Placental epithelial cell (primary cell): ENCODE measurements around a stretch of chr15.

DNA sequence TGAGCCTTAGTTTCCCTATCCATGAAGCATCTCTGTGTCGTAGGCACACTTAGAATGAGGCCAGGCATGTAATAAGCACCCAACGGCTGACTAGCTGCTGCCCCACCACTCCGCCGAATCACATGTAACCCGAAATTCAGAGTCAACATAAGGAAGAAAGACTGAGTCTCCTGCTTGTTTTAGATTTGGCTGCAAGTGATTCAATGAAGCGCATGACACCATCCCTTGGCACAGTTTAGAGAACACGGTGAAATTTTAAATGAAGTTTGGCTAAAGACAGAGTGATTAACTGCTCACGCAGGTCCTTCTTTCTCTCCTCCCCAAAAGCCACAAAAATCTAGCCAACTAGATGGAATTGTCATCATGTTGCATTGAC is 279.2 kb downstream of the TLE3 start:
- CAGE, long polyA plus RNA, result no peak

DNA sequence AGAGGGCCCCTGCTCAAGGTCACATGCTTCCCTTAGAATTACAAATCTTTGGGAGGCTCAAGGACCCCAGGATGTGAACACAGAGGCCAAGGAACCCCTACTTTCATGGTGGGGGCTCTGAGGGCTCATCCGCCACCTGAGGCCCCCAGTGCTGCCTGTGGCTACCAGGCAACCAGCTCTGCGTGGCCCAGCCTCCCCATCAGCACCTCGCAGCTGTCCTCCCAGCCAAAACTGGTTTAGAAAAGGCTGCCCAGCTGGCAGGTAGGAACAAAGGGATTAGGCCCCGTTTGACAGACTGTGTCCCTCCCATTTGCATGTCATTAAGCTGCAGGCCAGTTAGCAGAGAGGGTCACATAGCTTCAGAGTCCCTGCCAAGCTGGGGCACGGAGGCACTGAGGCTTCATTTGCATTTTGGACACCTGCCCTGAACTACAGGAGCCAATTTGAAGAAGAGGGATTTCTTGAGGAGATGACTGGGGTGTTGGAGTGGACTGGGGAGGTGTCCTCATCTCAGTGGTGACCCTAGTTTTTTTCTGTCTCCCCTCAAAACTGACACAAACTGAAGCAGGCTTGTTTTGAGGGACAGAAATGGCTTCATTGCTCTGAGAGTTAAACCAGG is 177.9 kb downstream of the TLE3 start:
- CAGE, long polyA plus RNA, result no peak

- CAGE, long polyA plus RNA, result no peak
Measured at GRCh38 chr15:70057126-70057910, 40.4 kb downstream of the TLE3 start.

DNA sequence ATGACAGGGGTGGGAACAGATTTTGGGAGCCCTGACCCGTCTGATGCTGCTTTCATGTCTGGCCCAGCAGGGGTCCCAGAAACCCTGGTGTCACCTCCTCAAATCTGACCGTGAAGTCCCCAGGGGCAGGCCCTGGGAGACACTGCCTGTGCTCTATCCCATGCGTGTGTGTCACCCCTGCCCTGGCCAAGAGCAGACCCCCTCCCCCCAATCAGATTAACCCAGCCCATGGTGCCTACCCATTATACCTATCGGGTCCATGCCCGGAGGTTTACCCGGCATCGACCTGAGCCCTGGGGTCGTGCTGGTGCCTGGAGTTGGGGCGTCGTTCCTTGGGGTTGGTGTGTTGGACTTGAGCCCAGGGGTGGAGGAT is 39.8 kb downstream of the TLE3 start:
- CAGE, long polyA plus RNA, result no peak

GRCh38 chr15:70059148-70059832 is 38.4 kb downstream of the TLE3 start:
- CAGE, long polyA plus RNA, result no peak

DNA sequence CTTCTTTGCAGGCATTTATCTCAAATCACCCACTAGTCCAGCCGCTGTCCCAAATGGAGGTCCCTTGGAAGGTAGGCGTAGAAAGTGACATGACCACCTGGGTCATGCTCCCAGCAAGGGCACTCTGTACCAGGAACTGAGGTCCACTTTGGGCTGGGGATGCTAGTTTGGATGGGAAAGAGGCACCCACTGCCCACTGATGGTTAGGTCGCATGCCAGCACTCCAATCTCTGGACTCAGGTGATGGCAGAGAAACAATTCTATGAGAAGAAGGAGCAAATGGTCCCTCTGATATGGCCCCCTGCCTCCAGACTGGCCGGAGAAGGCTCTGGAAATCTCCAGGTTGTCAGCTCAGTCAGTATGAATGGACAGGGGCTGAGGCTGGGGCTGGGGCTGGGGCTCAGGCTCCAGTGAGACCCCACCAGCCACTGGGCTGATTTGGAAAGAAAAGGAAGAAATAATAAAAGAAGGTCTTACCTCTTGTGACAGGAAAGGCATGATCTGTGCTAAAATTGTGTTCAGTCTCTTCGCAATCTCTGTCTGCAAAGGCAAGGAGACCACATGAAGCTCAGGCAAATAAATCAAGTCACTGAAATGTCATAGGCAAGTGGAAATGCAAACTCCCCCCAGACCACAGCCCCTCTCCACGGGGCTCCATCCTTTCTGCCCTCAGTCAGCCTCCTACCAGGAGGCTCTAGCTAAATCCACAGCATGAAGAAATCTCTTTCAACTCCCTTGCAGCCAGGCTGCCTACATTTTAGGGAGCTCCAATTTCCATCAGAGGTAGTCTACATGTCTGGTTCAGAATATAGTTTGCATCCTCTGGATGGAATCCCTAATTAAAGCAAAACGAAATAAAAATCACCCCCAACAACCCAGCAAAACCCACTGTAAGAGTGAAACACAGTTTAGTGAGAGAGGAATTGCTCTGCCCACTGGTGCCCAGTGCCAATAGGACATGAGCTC is 21.8 kb downstream of the TLE3 start:
- CAGE, long polyA plus RNA, result no peak

GRCh38 chr15:70099691-70100023 is 1.9 kb upstream of the TLE3 start:
- CAGE, long polyA plus RNA, result no peak

DNA sequence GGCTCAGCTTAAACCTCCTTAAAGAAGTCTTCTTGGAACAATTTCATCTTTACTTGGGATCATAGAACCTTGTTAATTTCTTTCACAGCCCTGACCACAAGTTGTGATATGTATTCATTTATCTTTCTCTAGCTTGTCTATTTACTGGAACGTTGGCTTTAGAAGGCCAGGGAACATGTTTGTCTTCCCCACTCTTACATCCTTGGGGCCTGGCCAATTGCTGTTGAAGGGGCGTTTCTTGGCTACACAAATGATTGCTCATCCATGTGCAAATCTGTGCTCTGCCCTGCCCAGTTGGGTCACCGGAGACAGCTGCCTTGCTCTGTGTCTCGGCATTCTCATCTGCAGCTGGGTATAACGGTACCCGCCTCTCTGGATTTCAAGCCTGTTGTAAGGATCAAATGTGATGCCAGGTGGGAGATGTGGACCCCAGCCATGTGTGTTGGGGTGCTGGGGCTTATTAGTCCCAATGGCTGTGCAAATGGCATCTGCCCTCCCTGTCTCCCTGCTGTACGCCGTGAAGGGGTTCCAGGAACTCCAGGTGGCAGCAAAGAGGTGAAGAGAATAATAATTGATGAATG is 24.0 kb upstream of the TLE3 start:
- CAGE, long polyA plus RNA, result no peak

DNA sequence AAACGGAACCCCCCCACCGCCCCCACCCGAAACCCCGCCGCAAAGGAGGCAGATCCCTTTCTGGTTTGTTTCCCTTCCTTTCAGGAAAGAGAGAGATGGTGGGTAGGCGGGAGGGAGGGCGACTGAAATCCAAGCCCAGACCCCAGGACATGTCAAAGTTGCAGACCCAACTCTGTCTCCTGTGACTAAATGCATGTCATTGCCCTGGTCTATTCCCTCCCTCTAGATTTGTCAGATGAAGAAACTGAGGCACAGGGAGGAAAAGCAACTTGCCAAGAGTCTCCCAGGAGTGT is 166.7 kb upstream of the TLE3 start:
- CAGE, long polyA plus RNA, result no peak

DNA sequence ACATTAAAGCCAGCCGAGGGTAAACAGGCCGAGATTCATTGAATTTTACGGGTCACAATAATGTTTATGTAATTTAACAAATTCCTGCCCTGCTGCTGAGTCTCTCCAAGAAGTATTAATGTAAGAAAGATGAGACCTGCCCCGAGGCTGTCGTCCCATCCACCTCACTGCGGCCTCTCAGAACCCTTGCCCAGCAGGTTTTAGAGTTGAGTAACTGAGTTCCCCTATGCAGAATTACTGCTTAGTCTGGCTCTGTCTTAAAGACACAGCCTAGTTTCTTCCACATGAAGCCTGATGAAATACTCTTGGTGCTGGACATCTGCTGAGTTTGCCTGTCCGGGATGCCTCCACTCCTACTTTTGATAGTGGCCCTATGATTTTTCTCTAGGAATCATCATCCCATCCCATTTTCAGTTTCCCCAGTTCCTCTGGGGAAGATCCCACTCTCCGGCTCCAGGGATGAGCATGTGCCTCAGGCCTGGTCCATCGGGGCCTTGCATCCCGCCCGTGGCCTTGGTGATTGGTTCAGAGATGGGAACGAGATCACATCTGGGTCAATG is 226.6 kb upstream of the TLE3 start:
- CAGE, long polyA plus RNA, result no peak

GRCh38 chr15:70354481-70355050 is 256.8 kb upstream of the TLE3 start:
- CAGE, long polyA plus RNA, result no peak

- CAGE, long polyA plus RNA, result no peak
Measured at GRCh38 chr15:70474328-70474649, 289.1 kb downstream of the UACA start.

DNA sequence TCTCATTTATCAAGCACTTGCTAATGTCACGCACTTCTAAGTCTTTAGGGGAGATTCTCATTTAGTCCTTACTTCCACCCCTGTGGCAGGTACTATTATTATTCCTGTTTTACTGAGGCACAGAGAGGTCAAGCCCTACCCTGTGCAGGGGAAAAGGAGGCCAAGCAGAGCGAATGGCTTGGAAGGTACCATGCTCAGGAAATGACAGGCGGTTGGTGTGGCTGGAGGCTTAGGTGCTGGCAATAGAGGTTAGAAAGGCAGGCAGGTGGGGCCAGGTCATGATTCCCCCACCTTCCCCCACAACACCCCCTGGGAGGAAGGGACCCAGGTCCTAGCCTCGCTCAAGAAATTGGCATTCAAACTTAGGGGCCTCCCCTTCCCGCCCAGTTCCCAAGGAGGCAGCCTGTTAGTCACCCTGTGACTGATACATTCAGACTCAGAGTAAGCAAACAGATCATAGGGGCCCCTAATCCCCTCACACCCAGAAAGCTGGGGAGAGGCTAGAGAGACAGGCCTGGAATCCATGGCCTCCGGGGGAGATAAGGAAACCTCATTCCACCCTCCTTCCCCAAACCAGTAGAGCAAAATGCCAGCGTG is 268.7 kb downstream of the UACA start:
- CAGE, long polyA plus RNA, result no peak

GRCh38 chr15:70701810-70702951 is 61.2 kb downstream of the UACA start:
- CAGE, long polyA plus RNA, result no peak

DNA sequence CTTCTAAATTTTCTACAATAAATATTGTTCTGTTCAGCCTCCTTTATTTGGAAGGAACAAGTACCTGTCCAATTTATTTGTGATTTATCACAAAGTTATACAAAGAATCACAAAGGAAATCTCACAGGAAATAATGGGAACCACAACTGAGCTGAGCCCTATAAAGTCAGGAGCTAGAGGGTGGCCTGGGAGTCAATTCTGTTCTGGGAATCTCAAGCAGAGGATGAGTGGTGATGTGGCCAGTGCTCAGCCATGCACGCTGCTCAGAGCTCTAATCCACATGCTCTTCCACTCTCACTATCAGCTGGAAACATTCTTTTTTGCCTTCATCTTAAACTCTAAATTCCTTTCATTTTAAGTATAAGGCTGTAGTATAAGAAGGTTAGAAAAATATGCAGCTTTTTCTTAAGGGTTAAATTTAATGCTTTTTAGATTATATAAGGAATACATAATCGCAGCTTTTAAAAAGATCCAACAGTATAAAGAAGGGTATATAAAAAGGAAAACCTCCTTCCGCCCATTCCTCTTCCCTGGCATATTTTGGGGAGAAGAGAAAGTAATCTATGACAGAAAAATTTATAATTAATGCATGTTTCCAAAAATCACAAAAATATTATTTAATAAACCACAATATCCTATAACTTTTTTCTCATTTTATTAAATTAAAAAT is 36.5 kb downstream of the UACA start:
- CAGE, long polyA plus RNA, result no peak

GRCh38 chr15:70863456-70863893 is 9.5 kb upstream of the LARP6 start:
- CAGE, long polyA plus RNA, result no peak

DNA sequence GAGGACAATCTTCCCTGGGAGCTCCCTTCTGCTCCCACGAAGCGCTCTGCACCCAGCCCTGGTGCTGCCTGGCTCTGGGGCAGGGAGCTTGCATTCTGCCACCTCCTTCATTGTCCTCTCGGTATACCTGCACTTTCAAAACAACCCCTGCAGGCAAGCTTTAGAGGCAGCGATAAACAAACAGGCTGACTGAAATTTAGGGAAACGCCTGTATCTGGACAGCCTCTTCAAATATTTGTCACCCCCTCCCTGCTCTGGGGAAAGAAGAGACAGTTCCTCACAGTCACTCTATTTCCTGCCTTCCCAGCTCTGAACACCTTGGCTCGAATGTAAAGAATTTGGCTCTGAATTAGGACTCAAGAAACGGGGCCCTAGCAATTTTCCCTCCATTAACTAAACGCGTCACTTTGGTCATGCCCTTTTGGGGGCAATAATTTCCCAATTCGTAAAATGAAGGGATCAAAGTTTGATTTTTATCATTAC is 991 bp upstream of the THSD4 start:
- CAGE, long polyA plus RNA, result no peak

DNA sequence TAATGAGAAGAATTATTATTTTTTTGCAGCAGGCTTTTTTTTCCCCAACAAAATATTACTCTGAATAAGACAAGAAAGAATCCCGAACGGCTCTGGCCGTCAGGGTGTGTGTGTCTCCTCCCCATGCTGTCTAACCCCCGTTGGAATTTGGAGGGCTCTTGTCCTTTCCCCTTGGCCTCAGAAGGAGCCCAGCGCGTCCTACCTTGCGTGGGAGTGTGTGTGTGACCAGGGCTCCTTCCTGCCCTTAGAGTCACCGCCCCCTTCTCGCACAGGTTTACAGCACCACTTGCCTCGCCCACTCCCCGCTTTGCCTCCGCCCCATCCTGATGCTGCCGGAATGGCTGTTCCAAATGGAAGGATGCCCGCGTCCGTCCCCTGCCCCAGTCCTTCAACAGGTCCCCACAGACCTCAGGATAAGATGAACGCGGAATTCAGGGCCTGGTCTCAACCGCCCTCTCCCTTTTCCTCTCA is 514 bp upstream of the THSD4 start:
- CAGE, long polyA plus RNA, result no peak

- CAGE, long polyA plus RNA, result no peak
Measured at GRCh38 chr15:71146635-71147196, 31.4 kb downstream of the THSD4 start.

DNA sequence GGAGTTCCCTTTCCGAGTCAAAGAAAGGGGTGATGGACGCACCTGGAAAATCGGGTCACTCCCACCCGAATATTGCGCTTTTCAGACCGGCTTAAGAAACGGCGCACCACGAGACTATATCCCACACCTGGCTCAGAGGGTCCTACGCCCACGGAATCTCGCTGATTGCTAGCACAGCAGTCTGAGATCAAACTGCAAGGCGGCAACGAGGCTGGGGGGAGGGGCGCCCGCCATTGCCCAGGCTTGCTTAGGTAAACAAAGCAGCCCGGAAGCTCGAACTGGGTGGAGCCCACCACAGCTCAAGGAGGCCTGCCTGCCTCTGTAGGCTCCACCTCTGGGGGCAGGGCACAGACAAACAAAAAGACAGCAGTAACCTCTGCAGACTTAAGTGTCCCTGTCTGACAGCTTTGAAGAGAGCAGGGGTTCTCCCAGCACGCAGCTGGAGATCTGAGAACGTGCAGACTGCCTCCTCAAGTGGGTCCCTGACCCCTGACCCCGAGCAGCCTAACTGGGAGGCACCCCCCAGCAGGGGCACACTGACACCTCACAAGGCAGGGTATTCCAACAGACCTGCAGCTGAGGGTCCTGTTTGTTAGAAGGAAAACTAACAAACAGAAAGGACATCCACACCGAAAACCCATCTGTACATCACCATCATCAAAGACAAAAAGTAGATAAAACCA is 59.2 kb downstream of the THSD4 start:
- CAGE, long polyA plus RNA, result no peak